Myometrial cell (primary cell): ENCODE data around the genes CBX7 and SYNGR1.

GRCh38 chr22:39151278-39152139 lies 971 bp downstream of the CBX7 start:
- RAMPAGE, long total RNA: no peak

- RAMPAGE, long total RNA: no peak
Observed at GRCh38 chr22:39152140-39153319, at the start of gene CBX7. TSS of gene CBX7 (minus strand) at chr22:39152680.

GRCh38 chr22:39304254-39304710 lies 15.1 kb downstream of the RPL3 start:
- RAMPAGE, long total RNA: no peak

GRCh38 chr22:39349140-39350212 lies at the start of gene SYNGR1:
TSS of gene SYNGR1 (plus strand) at chr22:39349991.
- RAMPAGE, long total RNA: no peak

DNA sequence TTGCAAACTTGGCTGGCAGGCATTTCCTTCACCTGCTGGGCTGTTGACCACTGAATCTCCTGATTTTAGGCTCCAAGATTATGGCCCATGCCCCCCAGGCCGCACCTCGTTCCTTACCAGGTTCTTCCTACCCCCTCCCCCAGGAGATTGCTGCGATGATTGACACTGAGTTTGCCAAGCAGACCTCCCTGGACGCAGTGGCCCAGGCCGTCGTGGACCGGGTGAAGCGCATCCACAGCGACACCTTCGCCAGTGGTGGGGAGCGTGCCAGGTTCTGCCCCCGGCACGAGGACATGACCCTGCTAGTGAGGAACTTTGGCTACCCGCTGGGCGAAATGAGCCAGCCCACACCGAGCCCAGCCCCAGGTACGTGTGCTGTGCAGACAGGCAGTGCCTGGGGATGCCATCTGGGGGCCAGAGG lies 27.0 kb downstream of the TAB1 start:
- RAMPAGE, long total RNA: no peak

DNA sequence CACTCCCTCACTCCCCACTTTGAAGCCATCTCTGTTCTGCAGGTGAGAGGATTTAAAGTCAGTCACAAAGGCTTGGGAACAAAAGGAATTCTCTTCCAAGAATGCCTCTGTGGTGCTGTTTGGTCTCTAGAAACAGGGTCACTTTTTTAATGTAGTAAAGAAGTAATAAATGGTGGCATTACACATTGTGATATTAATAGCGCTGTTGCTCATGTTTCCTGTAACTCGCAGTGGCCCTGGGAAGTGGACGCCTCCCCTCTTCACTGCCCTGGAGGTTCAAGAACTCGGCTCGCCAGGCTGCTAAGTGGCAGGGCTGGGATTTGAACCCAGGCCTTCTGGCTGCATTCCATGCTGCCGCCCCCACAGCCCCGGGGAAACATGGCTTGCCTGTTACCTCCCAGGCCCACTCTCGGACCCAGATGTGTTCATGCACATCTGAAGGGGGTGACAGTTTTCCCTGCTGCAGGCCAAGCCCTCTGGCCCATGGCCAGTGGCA lies 25.1 kb upstream of the MGAT3 start:
- RAMPAGE, long total RNA: no peak

- RAMPAGE, long total RNA: no peak
Observed at GRCh38 chr22:39454157-39454674, 2.6 kb upstream of the MGAT3 start.

DNA sequence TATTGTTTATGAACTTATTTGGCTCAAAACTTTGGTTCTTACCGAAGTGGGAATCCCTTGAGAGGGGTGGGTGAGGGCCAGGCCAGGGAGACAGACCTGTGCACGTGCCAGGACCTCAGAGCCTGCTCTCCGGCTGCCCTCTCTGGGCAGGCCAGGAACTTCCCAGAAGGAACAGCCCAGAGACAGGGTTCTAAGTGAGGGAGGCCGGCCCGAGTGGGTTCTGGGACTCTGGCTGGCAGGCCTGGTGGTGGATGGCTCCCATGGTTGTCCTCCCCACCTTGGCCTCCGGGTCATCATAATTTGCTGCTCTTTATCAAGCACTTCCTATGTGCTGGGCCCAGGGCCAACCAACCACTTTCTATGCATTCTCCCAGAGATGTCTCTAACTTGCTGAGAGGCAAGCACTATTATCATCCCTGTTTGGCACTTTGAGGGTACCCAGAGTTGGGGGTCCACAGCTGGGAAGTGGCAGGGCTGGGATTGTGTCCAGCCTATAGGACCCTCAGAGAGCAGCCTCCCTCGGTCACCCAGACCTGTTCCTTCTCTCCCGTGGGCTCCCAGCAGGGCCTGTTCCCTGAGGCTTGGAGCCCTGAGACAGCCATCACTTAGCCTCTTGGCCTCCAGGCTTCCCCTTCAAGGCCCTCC lies 6.2 kb downstream of the MGAT3 start:
- RAMPAGE, long total RNA: no peak

DNA sequence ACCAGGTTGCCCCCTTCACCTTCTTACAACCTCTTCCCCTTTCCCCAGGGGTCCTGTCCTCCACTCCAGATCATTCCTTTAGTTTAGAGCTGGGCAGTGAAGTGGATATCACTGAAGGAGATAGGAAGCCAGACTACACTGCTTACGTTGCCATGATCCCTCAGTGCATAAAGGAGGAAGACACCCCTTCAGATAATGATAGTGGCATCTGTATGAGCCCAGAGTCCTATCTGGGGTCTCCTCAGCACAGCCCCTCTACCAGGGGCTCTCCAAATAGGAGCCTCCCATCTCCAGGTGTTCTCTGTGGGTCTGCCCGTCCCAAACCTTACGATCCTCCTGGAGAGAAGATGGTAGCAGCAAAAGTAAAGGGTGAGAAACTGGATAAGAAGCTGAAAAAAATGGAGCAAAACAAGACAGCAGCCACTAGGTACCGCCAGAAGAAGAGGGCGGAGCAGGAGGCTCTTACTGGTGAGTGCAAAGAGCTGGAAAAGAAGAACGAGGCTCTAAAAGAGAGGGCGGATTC lies 1.7 kb downstream of the ATF4 start:
- RAMPAGE, long total RNA: no peak

DNA sequence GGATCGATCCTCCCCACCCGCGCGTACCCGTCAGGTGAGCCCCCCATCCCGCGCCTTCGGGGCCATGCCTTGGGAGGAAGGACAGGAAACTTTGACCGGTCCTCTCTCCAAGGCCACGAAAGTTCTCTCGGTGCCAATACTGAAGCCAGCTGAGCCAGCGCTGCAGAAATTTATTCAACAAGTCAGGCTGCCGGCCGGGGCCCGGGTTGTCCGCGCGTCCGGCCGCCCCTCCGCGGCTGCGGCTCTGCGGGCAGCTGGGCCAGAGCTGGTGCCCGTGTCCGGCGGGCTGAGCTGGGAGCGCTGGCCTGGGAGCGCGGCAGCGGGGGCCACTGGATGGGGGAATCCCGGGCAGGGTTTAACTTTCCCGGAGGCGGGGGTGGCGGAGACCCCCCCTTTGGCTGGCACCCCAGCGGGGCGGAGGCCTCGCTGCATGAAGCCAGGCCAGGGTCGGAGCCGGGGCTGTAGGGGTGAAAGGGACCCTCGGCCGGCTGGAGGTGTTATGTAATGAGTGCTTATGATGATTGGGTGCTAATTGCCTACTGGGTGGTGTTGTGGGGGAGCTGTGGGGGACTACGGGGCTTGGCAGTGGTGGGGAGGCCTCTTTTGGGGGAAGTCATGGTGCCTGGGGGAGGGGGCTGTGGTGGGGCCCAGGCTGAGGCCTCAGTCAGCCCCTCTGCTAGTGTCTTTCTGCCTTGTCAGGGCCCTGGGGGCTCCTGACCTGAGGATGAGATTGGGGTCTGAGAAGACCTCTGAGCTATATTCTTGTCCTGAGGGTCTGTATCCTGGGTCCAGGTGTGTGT lies 12.2 kb upstream of the CACNA1I start:
- RAMPAGE, long total RNA: no peak

GRCh38 chr22:39661845-39662275 lies 91.3 kb downstream of the CACNA1I start:
- RAMPAGE, long total RNA: no peak

- RAMPAGE, long total RNA: no peak
Observed at GRCh38 chr22:39921289-39921510, 20.3 kb downstream of the GRAP2 start.

- RAMPAGE, long total RNA: no peak
Observed at GRCh38 chr22:39952296-39952863, 7.8 kb upstream of the TMA7B start.

GRCh38 chr22:39959568-39960041 lies 592 bp upstream of the TMA7B start:
- RAMPAGE, long total RNA: no peak

GRCh38 chr22:39993698-39994516 lies 847 bp upstream of the FAM83F start:
- RAMPAGE, long total RNA: no peak

DNA sequence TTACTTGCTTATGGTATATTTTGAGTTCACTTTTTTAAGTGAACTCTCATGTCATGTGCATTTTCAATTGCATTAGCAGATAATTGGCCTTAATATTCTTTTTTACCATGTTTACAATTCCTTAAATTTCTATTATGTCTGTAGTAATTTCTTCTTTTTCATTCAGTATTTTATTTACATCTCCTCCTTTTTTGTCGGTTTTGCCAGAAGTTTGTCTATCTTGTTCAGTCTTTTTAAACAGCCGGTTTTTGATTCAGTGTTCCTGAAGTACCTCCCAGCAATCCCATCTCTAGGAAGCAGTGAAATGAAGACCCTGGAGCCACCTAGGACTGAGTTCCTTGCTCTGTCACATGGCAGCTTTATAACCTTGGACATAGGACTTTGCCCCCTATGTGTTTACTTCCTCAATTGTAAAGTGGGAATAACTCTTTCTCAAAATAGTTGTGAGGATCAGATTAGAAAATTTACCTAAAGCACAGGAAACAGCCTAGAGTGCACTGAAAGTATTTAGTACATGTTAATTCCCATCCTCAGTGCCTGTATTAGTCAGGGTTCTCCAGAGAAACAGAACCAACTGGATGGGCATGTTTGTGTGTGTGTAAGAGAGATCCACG lies 19.8 kb downstream of the FAM83F start:
- RAMPAGE, long total RNA: no peak

- RAMPAGE, long total RNA: no peak
Observed at GRCh38 chr22:40017574-40017947, 22.8 kb downstream of the FAM83F start.

DNA sequence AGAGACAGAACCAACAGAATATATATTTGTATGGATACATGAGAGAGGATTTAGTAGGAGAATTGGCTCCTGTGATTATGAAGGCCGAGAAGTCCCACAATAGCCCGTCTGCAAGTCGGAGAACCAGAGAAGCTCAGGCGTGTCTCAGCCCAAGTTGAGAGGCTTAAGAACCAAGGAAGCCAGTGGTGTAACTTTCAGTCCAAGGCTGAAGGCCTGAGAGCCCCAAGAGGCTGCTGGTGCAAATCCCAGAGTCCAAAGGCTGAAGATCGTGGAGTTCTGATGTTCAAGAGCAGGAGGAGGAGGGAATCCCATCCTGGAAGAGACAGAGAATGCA lies 72.6 kb downstream of the FAM83F start:
- RAMPAGE, long total RNA: no peak

DNA sequence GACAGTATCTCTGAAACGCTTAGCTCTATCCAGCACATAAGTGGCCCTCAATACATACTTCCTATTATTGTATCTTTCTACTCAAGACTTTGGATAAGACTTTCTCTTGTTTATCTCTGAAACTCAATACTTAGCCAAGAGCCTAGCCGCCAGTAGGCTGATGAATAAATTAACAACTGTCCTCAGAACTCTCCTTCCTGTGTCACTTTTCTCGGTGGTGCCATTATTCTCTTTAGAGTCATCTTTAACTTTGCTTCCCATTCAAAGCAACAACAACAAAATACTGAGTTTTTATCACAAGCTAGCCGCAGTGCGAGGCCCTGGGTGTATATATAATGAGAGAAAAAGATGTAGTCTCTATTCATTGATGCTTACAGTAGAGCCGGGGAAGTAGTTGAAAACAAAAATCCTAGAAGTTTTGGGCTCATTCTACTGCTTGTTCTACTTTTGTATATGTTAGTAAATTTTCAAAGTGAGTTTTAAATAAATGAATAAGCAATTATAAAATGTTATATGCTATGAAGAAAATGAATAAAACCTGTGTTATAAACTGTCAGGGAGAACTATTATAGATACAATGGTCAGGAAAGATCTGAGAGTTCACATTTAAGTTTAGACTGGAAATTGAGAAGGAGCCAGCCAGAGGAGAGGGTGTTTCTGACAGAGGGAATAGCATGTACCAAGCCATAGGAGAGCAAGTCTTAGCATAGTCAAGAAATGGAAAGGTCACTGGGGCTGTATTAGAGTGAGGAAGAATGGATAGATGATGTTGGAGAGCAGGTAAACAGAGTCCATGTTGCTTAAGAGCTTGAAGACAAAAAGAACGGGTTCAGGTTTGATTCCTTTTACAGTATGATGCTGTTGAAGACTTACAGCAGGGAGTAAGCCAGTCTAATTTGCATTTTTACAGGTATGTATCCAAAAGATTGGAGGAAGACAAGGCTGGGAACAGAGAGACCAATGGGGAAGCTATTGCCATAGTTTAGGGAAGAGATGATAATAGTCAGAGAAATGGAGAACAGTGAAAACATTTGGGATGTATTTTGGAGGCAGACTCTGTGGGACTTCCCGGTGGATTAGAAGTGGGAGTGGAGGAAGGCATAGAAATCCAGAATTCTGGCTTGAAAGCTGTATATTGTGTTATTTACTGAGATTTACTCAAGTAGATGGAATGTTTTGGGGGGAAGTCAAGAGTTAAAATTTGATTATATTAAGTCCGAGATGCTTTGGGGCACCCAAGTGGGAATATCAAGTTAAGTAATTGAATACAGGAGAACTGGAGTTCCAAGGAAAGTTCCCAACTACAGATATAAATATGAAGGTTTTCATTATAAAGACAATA lies 87.4 kb downstream of the FAM83F start:
- RAMPAGE, long total RNA: no peak

DNA sequence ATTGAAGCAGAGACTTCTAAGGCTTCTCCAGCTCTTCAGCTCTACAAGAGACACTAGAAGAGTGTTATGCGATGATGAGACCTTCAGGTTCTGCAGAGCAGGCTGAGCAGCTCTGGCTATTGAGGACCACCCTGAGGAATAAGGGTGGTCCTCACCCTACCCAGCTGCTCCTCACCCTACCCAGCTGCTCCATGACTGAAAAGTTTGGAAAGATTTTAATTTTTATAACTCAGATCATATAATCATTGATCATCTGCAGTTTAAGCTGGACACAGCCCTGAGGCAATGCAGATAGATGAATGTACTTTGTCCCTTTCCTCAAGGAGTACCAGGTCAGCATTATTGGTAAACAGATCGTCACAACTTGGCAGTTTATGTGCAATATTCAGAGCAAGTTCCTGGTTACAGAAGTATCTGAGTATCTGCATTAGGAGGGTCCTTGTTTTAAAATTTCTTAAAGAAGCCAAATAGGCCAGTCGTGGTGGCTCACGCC lies 3.5 kb downstream of the TNRC6B start:
- RAMPAGE, long total RNA: no peak